ENCODE measurements around the genes THEM5, CRCT1, LCE4A, LCE1C, LCE7A, SMCP, PGLYRP3 and S100A6.

DNA sequence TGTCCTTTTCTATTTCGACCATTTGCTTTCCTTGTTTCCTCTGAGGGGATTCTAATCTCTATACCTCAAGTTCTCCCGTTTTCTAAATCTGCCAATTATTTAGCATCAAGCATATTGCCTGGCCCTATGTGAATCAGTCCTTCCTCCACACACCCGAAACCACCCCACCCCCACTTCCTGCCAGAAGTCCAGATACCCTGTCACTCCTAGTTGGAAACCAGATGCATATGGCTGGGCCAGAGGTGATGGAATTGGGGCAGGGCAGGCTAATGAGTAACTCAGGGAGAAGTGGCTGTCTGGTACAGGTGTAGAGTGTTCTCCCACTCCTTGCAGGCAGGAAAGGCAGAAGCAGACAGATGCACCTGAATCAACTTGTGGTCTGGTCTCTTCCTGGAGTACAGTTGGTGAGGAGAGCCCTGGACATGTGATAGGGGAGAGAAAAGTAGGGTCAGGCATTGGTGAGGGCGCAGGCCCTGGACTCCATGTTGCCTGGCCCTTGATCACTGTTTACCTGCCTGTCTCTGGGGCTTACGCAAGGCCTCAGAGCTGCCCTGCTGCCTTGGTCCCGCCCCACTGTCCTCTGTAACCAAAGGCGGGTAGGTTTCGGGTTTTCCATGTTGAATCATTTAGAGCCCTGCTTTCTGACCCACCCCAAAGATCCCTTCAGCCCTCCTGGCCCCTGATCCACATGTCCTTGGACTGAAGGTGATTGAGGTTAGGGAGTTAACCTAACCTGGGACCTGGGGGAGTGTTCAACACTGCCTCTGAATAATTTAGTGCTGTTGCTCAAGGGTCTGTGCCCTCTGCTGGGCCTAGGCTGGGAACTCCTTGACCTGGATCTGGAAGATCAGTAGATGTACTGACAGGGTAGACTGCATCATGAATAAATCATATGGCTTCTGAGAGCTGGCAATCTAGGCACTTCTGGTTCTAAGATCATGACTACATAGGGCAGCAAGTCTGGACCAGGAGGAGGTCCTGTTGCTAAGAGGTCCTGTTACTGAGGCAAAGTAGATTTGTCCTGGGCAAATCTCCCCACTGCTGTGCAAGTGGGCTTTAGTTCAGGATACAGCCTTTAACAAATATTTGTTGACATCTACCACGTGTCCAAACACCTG is 2.7 kb downstream of the CGN start:
- PRO-cap, 4 experiments = peak in 2 of 4 experiments; most common plus-strand start position 589 of the sequence (in 1); most common minus-strand start position 509 of the sequence (in 1)
- RAMPAGE, long total RNA, 2 experiments = no peak in any of the 2 experiments
- RRBS = no CpG with 5 or more reads among the region's 9 CpGs

DNA sequence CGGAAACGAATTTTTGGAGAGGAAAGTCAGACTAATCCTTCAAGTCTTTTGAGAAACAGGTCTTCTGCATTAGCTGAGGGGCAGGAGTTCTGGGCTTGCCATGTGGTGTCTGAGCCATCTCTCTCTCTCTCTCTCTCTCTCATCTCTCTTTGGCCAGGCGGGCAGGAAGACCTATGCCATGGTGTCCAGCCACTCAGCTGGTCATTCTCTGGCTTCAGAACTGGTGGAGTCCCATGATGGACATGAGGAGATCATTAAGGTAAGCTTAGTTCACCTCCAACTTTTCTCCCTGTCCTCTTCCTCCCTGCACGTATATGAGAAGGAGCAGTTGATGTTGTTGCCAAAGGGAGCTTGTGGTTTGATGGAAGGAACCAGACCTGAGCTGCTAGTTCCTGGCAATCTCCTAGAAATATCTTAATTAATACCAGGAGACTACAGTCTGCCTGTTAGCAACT is 22.3 kb downstream of the TUFT1 start:
- PRO-cap, 4 experiments = no peak in any of the 4 experiments
- RAMPAGE, long total RNA, 2 experiments = no peak in any of the 2 experiments
- RRBS = no CpG with 5 or more reads among the region's 4 CpGs

- PRO-cap, 4 experiments = no peak in any of the 4 experiments
- RAMPAGE, long total RNA, 2 experiments = no peak in any of the 2 experiments
- RRBS = no CpG with 5 or more reads among the region's 6 CpGs
These were observed 42.2 kb downstream of the SNX27 start for GRCh38 chr1:151654120-151654467.

GRCh38 chr1:151767966-151768887 is 4.9 kb upstream of the MRPL9 start:
- PRO-cap, 4 experiments = no peak in any of the 4 experiments
- RAMPAGE, long total RNA, 2 experiments = no peak in any of the 2 experiments
- RRBS = no CpG with 5 or more reads among the region's 12 CpGs

DNA sequence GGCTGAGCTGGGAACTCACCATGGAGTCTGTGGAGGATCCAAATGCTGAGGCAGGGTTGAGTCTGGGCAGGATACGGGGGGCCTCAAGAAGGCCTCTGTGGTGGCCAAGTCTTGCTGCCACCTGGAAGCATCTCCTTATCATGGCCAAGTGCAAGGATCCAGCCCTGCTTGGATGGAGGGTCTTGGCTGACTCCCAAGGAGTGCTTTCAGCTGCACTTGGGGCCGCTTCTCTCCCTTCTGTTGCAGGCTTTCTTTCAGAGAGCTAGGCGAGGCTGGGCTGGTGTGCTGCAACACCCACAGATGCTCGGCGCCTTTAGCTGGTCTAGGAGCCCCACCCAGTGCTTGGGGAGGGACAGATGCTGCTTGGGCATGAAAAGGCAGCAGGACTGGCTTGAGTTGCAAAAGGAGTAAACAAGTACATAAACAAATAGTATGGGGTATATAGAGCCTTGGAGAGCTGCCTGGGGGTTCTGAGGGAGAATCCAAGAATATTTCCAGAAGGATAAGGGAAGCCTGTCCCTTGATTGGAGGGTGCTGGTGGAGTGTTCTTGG is at the start of gene THEM5:
Gene THEM5, minus strand, starts transcription at position 289 of the 552 bp plus-strand sequence.
- PRO-cap, 4 experiments = no peak in any of the 4 experiments
- RAMPAGE, long total RNA, 2 experiments = no peak in any of the 2 experiments
- RRBS = no CpG with 5 or more reads among the region's 5 CpGs

DNA sequence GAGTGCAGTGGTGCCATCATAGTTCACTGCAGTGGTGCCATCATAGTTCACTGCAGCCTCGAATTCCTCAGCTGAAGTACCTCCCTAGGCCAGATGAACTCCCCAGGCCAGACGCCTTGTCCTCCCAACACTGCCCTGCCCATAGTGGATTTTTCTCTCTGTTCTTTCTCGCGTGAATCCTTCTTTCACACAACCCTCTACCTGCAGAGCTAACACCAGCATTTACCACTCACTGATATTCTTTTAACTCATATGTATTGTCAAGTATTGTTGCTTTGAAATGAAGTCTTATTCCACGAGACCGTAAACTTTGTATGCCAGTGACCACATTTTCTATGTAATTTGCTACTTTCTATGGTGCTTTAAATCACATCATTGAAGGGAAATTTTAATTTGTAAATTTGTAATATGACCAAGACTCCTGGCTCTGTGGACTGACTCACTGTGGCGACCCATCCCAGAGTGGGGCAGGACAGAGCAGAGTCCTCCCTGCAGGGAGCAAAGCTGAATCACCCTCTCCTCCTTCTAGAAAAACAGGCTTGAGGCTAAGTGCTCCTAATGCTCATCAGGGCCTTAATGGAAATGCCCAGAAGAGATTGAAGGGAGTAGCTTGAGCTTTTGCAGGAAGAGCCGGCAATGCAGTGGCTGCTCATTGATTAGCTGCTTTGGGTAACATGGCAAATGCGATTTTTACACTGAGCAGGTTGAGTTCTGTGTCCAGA is 17.0 kb downstream of the S100A10 start:
- PRO-cap, 4 experiments = no peak in any of the 4 experiments
- RAMPAGE, long total RNA, 2 experiments = no peak in any of the 2 experiments
- RRBS = no CpG with 5 or more reads among the region's 9 CpGs

GRCh38 chr1:151982722-151983496 is 10.8 kb downstream of the S100A10 start:
- PRO-cap, 4 experiments = no peak in any of the 4 experiments
- RAMPAGE, long total RNA, 2 experiments = no peak in any of the 2 experiments
- RRBS = no CpG with 5 or more reads among the region's 3 CpGs

DNA sequence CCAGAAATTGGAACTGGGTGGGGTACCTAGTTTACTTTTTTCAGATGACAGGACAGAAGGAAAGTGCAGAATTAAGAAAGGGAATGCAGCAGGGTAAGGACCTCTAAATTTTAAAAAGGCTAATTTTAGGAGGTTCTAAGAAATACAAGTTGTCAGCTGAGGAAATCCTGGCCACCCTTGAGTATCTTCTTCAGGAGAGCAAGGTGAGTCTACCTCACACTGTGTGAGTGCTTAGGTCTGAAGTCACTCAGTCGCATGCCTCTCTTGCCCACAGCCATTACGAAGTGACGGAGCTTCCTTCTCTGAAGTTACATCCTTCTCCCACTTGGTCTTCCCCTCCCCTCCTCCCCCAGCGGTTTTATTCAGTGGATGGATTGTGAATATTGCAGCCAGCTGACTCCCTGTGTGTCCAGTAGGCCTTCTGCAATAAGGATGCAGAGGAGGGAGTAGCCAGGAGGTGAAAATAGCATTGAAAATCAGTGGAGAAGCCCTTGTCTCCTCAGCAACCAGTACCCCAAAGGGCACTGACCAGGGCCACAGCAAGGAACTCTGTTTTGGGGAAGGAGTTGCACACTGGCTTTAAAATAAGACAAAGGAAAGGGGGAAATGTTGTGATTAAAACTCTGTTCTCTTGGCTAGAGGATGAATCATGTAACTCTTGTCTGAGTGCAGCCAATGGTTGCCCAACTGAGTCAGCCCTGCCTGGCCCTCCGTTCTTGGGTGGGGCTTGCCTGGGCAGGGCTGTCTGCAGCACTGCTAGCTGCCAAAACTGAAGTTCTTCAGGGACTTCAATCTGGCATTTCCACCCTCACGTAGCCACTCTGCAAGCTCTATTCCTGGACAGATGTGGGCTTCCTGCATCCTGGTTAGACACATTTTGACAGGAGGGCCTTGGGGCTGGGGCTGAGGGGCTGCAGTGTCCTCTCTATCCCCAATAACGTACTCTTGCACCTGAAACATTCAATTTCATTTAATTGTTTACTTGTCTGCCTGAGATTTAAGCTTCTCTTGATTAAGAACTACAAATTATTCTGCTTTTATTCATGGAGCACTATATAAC is 4.3 kb downstream of the S100A10 start:
- PRO-cap, 4 experiments = peak in 1 of 4 experiments; most common plus-strand start position 782 of the sequence (in 1); most common minus-strand start position 526 of the sequence (in 1)
- RAMPAGE, long total RNA, 2 experiments = no peak in any of the 2 experiments
- RRBS = no CpG with 5 or more reads among the region's 7 CpGs

DNA sequence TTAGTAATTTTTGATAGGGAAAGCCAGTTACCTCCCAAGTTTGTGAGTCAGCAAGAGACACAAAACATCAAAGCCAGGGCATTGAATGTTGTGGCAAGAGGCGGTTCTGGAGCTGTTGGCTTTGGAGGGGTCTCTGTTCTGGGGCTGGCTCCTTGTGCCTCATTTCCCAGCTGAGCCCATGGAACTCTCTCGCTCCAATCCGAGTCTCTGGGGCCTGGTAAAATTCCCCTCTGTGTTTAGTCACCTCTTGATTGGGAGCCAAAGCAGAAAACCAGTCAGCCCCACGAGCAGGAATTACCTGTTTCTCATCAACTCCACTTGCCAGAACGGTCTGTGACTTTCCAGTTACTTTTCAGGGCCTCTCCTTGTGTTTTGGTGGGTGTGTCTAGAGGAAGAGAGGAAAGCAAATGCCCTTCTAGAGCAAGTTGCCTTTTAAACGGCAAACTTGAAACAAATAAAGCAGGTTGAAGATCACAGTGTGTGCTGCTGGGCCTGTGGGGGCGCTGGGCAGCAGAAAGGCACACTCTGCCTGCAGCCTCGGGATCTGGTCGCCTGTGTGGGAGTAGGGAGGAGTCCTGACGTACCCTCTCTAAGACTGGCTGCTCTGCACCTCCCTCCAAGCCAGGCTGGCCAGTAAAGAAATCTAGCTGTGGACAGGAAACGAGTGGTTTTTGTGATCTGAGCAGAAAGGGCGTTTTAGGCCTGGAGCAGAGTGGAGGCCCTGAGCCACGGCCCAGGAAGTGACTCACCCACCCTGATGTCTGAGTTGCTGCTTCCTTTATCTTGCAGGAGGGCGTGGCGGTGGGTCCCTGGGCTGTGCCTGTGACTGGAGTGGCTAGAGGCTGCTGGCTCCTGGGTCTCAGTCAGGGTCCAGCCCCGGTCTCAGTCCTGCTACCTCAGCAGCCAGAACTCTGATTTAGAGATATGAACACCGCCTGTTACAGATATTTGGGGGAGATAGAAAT is 11.0 kb upstream of the S100A11 start:
- PRO-cap, 4 experiments = peak in 4 of 4 experiments; most common plus-strand start position 667 of the sequence (in 2); most common minus-strand start position 527 of the sequence (in 2)
- RAMPAGE, long total RNA, 2 experiments = no peak in any of the 2 experiments
- RRBS = no CpG with 5 or more reads among the region's 17 CpGs

GRCh38 chr1:152167848-152168420 is 8.9 kb upstream of the RPTN start:
- PRO-cap, 4 experiments = no peak in any of the 4 experiments
- RAMPAGE, long total RNA, 2 experiments = no peak in any of the 2 experiments
- RRBS = no CpG with 5 or more reads among the region's 3 CpGs

DNA sequence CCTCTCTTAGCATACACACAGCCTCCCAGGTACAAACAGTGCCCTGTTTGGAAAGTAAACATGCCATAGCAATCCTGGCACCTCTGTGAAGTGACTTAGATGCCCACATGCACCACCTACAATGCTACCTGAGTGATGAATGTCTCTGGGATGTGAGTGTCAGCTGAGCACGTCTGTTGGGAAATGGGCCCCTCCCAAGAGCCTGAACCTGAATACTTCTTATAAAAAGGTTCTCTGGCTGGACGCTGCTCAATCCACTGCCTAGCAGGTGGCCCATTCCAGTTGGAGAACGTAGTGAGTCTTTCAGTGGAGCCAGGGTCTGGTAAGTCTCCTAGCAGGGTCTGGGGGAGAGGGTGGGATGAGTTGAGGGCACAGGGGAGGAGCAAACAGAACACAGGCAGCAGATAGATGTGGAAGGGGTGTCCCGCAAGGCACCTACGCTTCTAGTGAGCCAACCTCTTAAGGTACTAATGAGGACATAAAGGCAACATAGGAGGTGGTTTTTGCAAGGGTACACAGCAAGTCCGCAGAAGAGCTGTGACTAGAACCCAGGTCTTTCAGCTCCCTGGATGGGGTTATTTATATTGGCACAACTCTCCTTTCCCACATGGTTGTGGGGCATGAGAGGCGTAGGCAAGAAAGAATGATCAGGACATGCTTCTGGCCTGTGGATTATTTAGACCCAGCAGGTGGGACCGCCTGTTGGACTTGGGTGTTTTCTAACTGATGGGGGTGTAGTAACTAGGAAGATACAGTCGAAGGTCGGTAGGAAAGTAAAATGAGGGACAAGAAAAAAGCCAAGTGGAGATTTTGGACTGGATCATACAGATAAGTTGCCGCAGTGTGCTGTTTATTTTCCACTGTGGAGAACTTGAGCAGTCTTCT is at the start of gene CRCT1:
Gene CRCT1, plus strand, starts transcription at position 252 of the 885 bp plus-strand sequence.
- PRO-cap, 4 experiments = no peak in any of the 4 experiments
- RAMPAGE, long total RNA, 2 experiments = no peak in any of the 2 experiments
- RRBS = no CpG with 5 or more reads among the region's 11 CpGs

DNA sequence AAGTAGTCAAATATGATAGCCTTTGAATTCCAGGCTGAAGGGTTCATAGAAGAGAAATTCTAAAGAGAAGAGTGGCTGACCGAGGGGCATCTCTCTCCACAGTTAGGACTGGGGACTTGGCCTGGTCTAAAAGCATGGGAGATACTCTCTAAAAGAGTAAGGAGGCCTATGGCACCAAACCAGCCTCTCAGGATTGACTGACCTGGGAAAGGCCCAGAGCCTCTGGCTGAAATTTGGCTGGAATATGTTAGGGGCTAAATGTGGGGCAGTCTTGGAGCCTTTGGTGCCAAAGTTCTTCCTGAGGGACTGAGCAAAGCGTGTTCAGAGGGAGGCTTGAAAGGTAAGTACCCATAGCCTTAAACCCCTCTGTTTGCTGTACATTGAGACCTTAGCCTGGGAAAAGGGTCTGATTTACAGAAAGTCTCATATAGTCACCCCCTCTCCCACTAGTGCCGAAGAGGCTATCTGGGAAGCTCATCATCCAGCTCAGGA is at the start of gene LCE4A:
Gene LCE4A, plus strand, starts transcription at position 451 of the 492 bp plus-strand sequence.
- PRO-cap, 4 experiments = no peak in any of the 4 experiments
- RAMPAGE, long total RNA, 2 experiments = no peak in any of the 2 experiments
- RRBS = no CpG with 5 or more reads among the region's 3 CpGs

GRCh38 chr1:152806475-152806802 is at the start of gene LCE1C:
TSS of gene LCE1C (minus strand) at chr1:152806651.
- PRO-cap, 4 experiments = no peak in any of the 4 experiments
- RAMPAGE, long total RNA, 2 experiments = no peak in any of the 2 experiments
- RRBS = no CpG with 5 or more reads among the region's 2 CpGs

- PRO-cap, 4 experiments = no peak in any of the 4 experiments
- RAMPAGE, long total RNA, 2 experiments = no peak in any of the 2 experiments
- RRBS = no CpG with 5 or more reads among the region's 4 CpGs
These were observed at the start of gene LCE7A for GRCh38 chr1:152859828-152860183. TSS of gene LCE7A (plus strand) at chr1:152859996.

GRCh38 chr1:152878040-152878376 is at the start of gene SMCP:
TSS of gene SMCP (plus strand) at chr1:152878322.
- PRO-cap, 4 experiments = no peak in any of the 4 experiments
- RAMPAGE, long total RNA, 2 experiments = no peak in any of the 2 experiments
- RRBS = no CpG with 5 or more reads among the region's 1 CpG

DNA sequence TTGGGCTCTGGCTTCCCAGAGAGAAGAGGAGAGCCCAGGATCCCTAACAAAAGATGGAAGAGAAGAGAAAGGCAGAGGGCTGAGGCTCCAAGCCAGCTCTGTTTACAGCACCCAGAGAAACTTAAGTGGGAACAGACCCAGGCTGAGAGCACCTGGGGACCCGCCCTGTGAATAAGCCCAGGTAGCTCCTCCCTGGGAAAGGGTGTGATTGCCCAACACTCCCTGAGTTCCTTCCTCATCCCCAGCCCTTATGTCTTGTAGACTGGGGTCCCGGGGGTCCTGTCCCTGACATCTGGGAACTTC is at the start of gene PGLYRP3:
Gene PGLYRP3, minus strand, starts transcription at position 126 of the 303 bp plus-strand sequence.
- PRO-cap, 4 experiments = no peak in any of the 4 experiments
- RAMPAGE, long total RNA, 2 experiments = no peak in any of the 2 experiments
- RRBS = no CpG with 5 or more reads among the region's 2 CpGs

- PRO-cap, 4 experiments = peak in 4 of 4 experiments; most common plus-strand start chr1:153536151 (in 3); most common minus-strand start chr1:153536053 (in 2)
- RAMPAGE, long total RNA, 2 experiments = start-site peak on the minus strand in 2 of 2 experiments, at chr1:153535988-153536070 at its widest, 146 to 3,418 reads per replicate
- RRBS = under 1% methylated on average over 15 of the region's 44 CpGs
These were observed at the start of gene S100A6 for GRCh38 chr1:153535908-153536560. TSS of gene S100A6 (minus strand) at chr1:153535991.

DNA sequence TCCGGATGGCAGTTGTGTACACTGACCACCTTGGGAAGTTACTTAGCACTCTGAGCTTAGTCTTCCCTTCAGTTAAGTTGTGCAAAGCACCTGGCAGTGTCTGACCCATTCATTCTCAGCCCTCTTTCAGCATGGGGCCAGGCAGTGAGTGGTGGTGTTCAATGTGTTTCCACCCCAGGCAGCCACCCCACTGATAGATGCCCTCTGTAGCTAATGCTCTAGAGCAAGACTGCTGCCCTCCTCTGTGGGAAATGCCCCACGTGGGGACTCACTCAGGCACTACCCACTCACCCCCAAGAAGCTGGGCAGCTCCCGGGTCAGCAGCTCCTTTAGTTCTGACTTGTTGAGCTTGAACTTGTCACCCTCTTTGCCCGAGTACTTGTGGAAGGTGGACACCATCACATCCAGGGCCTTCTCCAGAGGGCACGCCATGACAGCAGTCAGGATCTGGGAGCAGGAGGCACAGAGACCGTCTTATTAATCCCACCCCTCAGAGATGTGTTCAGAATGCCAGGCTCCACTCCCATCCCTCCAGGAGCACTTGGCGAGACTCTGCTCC is 1.2 kb downstream of the S100A4 start:
- PRO-cap, 4 experiments = no peak in any of the 4 experiments
- RAMPAGE, long total RNA, 2 experiments = no peak in any of the 2 experiments
- RRBS = no CpG with 5 or more reads among the region's 7 CpGs

DNA sequence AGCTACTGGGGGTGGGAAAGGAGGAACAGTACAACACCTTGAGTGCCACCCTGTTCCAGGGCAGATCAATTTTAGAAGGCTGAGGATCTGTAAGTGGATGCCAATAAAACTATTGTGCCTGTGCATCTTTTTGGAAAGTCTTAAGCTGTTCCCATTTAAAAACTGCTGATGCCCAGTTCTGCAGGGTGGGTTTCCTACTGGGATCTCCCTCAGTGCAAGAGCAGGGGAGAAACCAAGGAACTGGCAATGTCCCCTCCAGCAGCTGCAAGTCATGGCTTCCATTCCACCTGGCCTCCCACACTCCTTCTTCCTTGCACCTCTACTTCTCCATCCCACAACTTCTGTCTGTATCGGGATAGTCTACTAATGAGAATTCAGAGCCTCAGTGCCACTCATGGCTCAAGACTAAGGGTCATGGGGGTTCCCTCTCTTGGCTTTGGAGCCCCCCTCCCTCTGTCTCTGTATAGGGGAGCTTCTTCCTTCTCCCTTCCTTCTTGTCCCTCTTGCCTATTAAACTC is 9.6 kb downstream of the S100A16 start:
- PRO-cap, 4 experiments = no peak in any of the 4 experiments
- RAMPAGE, long total RNA, 2 experiments = no peak in any of the 2 experiments
- RRBS = no CpG with 5 or more reads among the region's 1 CpG

DNA sequence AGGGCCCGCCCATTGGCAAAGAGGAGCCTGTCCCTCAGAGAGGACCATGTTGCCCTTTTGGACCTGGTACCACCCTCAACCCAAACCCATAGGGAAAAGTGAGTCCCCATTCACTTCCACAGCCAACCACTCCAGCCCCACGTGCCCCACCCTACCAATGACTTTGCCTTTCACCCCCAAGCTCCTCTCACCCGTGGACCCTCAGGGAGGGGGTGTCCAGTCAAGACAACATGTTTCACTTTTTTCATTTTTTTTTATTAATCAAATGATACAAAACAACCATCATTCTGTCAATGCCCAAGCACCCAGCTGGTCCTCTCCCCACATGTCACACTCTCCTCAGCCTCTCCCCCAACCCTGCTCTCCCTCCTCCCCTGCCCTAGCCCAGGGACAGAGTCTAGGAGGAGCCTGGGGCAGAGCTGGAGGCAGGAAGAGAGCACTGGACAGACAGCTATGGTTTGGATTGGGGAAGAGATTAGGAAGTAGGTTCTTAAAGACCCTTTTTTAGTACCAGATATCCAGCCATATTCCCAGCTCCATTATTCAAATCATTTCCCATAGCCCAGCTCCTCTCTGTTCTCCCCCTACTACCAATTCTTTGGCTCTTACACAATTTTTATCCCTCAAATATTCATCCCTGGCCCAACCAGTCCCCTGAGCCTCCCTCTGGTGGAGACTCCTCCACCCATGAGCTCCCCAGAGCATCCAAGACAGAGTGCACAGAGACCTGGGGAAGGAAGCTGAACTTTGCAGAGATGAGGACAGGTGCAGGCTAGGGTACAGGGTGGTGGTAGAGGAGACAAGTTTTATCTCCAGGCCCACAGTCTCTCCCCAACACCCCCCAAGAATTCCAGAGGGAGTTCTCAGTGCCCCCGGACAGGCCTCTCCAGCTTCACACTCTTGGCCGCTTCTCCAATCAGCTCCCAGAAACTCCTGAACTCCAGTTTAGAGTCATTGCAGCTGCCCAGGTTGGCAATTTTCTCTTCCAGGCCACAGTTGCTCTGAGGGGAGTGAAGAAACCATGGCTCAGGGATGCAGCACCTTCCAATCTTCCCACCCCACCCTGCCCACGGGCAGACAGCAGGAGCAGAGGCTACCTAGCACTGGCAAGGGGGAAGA is 1.4 kb upstream of the S100A16 start:
- PRO-cap, 4 experiments = no peak in any of the 4 experiments
- RAMPAGE, long total RNA, 2 experiments = no peak in any of the 2 experiments
- RRBS = no CpG with 5 or more reads among the region's 6 CpGs